Adrenal gland (tissue), 7 donors: Measurements from ENCODE around the genes ANK2 and PRSS12.

DNA sequence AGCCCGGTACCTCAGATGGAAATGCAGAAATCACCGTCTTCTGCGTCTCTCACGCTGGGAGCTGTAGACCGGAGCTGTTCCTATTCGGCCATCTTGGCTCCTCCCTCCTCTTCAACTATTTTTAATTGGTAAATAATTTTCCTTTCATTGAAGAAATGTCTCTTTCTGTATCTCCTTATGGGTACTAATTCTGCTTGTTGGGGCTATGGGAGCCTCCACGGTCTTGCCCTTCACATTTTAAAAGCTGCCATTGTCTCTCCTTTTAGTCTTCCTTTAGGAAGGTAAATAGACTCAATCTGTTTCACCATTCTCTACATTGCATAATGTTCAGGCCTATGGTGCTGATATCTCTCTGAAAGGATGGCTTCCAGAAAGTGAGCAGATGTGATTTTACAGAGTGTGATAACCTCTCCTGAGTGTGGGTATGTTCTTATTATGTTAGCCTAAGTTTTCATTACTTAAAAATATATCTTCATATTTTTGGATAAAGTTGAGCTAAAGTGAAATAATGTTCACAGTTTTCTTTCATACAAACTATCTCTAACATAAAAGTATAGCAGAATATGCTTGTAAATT is 253.9 kb upstream of the PITX2 start:
- PRO-cap, 3 experiments, result no peak in any of the 3 experiments
- RAMPAGE, long total RNA, 4 experiments, result no peak in any of the 4 experiments
- RRBS, result no CpG with 5 or more reads among the region's 7 CpGs

GRCh38 chr4:112645428-112645964 is 8.6 kb downstream of the LARP7 start:
- PRO-cap, 3 experiments, result no peak in any of the 3 experiments
- RAMPAGE, long total RNA, 4 experiments, result no peak in any of the 4 experiments
- RRBS, result no CpG with 5 or more reads among the region's 4 CpGs

- PRO-cap, 3 experiments, result no peak in any of the 3 experiments
- RAMPAGE, long total RNA, 4 experiments, result no peak in any of the 4 experiments
- RRBS, result no CpG with 5 or more reads among the region's 3 CpGs
These were observed 10.1 kb downstream of the LARP7 start for GRCh38 chr4:112646985-112647584.

DNA sequence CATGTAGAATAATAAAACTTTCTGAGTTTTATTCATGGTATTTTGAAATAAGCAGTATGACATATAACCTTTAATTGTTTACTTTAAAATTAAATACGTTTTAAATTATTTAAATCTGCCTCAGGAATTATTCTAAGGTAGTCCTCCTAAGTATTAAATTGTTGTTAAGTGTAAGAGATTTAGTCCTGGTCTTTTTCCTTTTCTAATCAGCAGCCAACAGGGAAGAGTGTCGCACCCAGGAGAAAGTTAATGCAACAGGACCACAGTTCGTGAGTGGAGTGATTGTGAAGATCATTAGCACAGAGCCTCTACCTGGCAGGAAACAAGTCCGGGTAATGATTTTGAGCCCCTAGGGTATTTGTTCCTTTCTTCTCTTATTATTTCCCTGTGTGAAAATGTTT is 13.3 kb downstream of the LARP7 start:
- PRO-cap, 3 experiments, result no peak in any of the 3 experiments
- RAMPAGE, long total RNA, 4 experiments, result no peak in any of the 4 experiments
- RRBS, result no CpG with 5 or more reads among the region's 4 CpGs

DNA sequence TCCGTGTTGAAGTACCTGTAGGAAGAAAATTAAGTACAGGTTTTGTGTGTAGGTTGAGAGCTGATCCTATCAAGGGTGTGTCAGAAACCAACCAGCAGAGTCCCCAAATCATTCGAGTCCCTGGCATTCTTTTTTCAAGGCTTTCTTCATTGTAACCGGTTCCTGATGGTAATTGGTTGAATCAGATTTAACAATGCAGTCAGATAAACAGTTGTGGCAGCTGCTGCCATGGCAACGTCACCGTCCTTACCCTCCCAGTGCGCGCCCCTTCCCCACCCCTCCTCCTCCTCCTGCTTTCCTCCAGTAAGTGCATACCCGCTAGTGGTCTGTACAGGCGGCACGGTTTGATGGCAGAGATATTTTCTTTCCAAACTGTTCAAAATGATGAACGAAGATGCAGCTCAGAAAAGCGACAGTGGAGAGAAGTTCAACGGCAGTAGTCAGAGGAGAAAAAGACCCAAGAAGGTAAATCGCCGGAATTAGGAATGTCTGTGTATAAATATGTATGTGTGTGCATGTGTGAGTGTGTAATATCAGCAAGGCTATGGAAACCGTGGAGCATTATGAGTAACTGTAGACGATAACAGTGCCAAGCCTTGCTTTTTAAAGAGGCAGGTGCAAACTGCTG is at the start of gene ANK2:
Gene ANK2 (plus strand): TSS at position 306 of the 628 bp plus-strand sequence.
- PRO-cap, 3 experiments, result peak in 2 of 3 experiments; most common plus-strand start position 321 of the sequence (in 1); most common minus-strand start position 122 of the sequence (in 1)
- RAMPAGE, long total RNA, 4 experiments, result start-site peak on the plus strand in 3 of 4 experiments, centred at positions 305 to 407 of the sequence, 20 to 90 reads per replicate
- RRBS, result no CpG with 5 or more reads among the region's 17 CpGs

- PRO-cap, 3 experiments, result peak in 1 of 3 experiments; most common plus-strand start chr4:113069776 (in 1)
- RAMPAGE, long total RNA, 4 experiments, result no peak in any of the 4 experiments
- RRBS, result no CpG with 5 or more reads among the region's 8 CpGs
These were observed 19.8 kb downstream of the ANK2 start for GRCh38 chr4:113068950-113069924.

- PRO-cap, 3 experiments, result no peak in any of the 3 experiments
- RAMPAGE, long total RNA, 4 experiments, result start-site peak on the minus strand in 3 of 4 experiments, at chr4:113214300-113214424 at its widest, 14 to 353 reads per replicate
- RRBS, result no CpG with 5 or more reads among the region's 15 CpGs
These were observed 164.8 kb downstream of the ANK2 start for GRCh38 chr4:113214191-113214704.

DNA sequence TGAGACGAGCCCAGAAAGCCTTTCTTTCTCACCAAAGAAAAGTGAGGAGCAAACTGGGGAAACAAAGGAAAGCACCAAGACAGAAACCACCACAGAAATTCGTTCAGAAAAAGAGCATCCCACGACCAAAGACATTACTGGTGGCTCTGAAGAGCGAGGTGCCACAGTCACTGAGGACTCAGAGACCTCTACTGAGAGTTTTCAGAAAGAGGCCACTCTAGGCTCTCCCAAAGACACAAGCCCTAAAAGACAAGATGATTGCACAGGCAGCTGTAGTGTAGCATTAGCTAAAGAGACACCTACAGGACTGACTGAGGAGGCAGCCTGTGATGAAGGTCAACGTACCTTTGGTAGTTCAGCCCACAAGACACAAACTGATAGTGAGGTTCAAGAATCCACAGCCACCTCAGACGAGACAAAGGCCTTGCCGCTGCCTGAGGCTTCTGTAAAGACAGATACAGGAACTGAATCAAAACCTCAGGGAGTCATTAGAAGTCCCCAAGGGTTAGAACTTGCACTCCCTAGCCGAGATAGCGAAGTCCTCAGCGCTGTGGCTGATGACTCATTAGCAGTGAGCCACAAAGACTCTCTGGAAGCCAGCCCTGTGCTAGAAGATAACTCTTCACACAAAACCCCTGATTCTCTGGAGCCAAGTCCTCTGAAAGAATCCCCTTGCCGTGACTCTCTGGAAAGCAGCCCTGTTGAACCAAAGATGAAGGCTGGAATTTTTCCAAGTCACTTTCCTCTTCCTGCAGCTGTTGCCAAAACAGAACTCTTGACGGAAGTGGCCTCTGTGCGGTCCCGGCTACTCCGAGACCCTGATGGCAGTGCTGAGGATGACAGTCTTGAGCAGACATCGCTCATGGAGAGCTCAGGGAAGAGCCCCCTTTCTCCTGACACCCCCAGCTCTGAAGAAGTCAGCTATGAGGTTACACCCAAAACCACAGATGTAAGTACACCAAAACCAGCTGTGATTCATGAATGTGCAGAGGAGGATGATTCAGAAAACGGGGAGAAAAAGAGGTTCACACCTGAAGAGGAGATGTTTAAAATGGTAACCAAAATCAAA is 306.2 kb downstream of the ANK2 start:
- PRO-cap, 3 experiments, result no peak in any of the 3 experiments
- RAMPAGE, long total RNA, 4 experiments, result no peak in any of the 4 experiments
- RRBS, result no CpG with 5 or more reads among the region's 17 CpGs

DNA sequence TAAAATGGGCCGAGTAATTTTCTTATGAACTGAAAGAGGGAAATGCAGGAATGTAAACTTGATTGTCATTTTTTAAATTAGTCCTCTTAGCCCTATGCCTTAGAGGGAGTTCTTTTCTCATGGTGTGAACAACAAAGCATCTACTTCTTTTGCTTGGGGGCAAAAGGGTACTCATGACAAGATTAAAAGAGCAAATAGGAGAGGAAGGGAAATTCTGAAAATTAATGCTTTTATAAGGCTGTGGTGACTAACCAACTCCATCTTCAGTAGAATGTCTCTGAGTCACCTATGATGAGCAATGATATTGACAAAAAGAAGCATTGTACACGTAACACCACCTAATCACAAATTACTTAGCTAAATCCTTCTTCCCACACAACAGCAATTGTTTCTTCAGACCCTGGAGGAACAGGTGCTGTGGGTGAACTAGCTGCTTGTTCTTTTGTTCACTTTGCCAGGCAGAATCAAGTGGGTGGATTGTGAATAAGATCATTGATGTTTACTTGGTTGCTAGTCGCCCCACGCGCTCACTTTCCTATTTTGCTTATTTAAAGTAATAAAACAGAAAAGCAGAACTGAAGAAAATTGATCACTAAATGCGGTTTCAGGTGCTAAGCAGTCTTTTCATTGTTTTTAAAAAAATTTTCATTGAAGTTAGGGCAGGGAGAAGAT is 315.6 kb downstream of the CAMK2D start:
- PRO-cap, 3 experiments, result no peak in any of the 3 experiments
- RAMPAGE, long total RNA, 4 experiments, result no peak in any of the 4 experiments
- RRBS, result no CpG with 5 or more reads among the region's 6 CpGs

- PRO-cap, 3 experiments, result peak in 1 of 3 experiments; most common plus-strand start chr4:113467878 (in 1)
- RAMPAGE, long total RNA, 4 experiments, result no peak in any of the 4 experiments
- RRBS, result no CpG with 5 or more reads among the region's 2 CpGs
These were observed 293.9 kb downstream of the CAMK2D start for GRCh38 chr4:113467620-113468002.

GRCh38 chr4:113468003-113469082 is 293.2 kb downstream of the CAMK2D start:
- PRO-cap, 3 experiments, result peak in 2 of 3 experiments; most common plus-strand start chr4:113468565 (in 2); most common minus-strand start chr4:113468349 (in 1)
- RAMPAGE, long total RNA, 4 experiments, result no peak in any of the 4 experiments
- RRBS, result no CpG with 5 or more reads among the region's 11 CpGs

DNA sequence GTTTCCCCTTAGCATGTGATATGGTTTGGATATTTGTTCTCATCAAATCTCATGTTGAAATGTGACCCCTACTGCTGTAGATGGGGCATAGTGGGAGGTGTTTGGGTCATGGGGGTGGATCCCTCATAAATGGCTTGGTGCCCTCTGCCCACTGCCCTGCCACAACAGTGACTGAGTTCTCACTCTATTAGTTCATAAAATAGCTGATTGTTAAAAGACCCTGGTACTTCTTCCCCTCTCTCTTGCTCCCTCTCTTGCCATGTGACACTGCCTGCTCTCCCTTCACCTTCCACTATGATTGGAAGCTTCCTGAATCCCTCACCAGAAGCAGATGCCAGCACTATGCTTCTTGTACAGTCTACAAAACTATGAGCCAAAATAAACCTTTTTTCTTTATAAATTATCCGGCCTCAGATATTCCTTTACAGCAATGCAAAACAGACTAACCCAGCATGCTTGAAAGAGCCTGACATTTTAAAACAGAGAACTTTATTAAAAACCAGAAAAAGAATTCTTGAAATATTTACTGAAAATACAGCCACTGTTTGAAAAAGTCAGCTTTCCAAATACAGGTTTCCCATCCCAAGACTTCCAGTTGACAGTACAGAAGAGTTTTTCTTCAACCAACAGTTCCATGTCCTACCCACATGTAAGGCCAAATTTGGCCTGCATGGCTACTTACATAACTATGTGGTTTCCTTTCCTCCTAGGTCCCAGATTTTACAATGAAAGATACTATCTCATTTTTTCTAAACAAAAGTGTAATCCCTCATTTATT is 182.0 kb downstream of the CAMK2D start:
- PRO-cap, 3 experiments, result no peak in any of the 3 experiments
- RAMPAGE, long total RNA, 4 experiments, result no peak in any of the 4 experiments
- RRBS, result no CpG with 5 or more reads among the region's 1 CpG

GRCh38 chr4:113658392-113659038 is 103.0 kb downstream of the CAMK2D start:
- PRO-cap, 3 experiments, result no peak in any of the 3 experiments
- RAMPAGE, long total RNA, 4 experiments, result no peak in any of the 4 experiments
- RRBS, result no CpG with 5 or more reads among the region's 3 CpGs

- PRO-cap, 3 experiments, result no peak in any of the 3 experiments
- RAMPAGE, long total RNA, 4 experiments, result no peak in any of the 4 experiments
- RRBS, result no CpG with 5 or more reads among the region's 4 CpGs
These were observed 78.4 kb downstream of the CAMK2D start for GRCh38 chr4:113682988-113683625.

DNA sequence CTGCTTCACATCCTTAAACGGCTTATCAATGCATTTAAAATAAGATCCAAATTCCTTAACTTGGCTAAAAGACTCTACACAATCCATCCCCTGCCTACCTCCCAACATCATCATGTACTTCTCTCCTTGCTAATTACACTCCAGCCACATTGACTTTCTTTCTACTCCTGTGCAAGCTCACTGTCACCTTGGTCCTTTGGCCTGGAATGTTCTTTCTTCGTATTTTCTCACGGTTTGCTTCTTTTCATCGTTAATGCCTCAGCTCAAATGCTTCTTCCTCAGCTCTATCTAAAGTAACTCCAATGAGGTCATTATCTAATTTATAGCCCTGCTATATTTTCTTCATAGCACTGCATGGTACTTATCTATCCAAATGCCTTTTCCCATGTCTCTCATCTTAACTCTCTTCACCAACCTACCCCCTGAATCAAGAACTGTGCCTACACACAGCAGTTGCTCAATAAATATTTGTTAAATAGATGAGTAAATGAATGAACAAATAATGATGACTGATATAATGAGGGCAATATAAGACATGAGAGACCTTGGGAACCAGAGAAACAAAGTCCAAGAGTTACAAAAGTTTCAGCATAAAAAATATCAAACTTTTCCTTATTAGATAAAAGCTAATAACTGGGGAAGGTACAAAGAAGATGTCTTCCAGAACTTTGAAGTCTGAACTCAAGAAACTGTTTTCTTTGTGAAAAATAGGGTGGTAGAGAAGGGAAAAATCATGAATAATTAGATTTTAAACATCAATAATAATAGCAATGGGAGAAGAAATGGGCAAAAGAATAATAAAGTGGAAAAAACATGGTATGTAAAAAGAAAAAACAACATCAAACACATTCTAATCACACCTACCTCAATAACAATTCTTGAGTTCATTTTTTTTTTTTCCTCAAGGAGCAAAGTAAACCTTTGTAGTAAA is 19.6 kb downstream of the CAMK2D start:
- PRO-cap, 3 experiments, result no peak in any of the 3 experiments
- RAMPAGE, long total RNA, 4 experiments, result no peak in any of the 4 experiments
- RRBS, result no CpG with 5 or more reads among the region's 4 CpGs

DNA sequence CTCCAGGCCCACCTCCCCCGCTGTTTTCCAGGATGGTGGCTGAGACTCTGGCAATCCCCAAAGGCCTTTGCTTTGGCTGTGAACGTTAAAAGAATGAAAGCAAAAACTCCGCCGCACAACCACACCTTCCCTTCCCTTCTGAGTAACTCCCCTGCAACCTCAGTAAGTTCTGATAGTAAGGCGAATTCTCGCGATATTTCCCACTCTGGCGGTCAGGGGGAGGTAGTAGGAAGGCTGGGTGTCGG is 861 bp upstream of the CAMK2D start:
- PRO-cap, 3 experiments, result peak in 3 of 3 experiments; most common minus-strand start position 140 of the sequence (in 3)
- RAMPAGE, long total RNA, 4 experiments, result no peak in any of the 4 experiments
- RRBS, result no CpG with 5 or more reads among the region's 9 CpGs

DNA sequence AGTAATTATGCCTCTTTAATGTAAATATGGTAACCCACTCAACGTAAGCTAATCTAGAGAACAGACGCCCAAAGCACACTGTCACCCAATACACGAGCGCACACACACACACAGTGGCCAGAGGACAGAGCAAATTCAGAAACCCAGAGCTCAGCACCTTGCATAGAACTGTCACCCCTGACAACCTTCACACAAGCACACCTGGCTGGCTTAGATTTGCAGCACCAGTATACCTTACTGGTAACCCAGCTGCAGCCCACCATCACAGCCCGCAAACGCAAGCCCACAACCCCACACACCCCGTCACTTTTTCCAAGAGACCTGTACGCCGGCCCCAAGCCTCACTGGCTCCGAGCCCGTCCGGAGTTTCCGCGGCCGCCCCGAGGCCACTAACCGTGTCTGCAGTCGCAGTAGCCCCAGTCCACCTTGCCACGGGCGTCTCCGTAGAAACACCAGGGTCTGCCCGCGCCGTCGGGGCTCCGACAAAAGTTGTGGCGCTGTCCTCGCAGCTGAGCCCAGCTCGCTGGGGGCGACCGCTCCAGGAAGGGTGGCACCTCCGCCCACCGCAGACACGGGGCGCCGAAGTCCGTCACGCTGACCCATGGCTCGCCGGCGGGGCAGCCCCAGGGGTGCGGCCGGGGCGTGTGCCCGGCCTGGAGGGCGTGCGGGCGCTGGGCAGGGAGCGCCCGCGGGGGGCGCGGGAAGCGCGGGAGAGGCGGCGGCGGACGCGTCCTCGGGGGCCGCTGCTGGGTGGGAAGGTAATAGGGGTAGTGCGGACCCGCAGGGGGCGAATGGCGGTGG is 778 bp downstream of the PRSS12 start:
- PRO-cap, 3 experiments, result no peak in any of the 3 experiments
- RAMPAGE, long total RNA, 4 experiments, result no peak in any of the 4 experiments
- RRBS, result no CpG with 5 or more reads among the region's 66 CpGs

- PRO-cap, 3 experiments, result no peak in any of the 3 experiments
- RAMPAGE, long total RNA, 4 experiments, result no peak in any of the 4 experiments
- RRBS, result 2% methylated on average over 10 of the region's 71 CpGs
These were observed at the start of gene PRSS12 for GRCh38 chr4:118352626-118353322. PRSS12 (minus strand) TSS chr4:118353003.

GRCh38 chr4:118748822-118749328 is 63.7 kb downstream of the METTL14 start:
- PRO-cap, 3 experiments, result no peak in any of the 3 experiments
- RAMPAGE, long total RNA, 4 experiments, result no peak in any of the 4 experiments
- RRBS, result no CpG with 5 or more reads among the region's 2 CpGs

GRCh38 chr4:118781572-118782140 is 54.3 kb downstream of the SEC24D start:
- PRO-cap, 3 experiments, result no peak in any of the 3 experiments
- RAMPAGE, long total RNA, 4 experiments, result no peak in any of the 4 experiments
- RRBS, result no CpG with 5 or more reads among the region's 10 CpGs